Skin of body (tissue), 2 donors: ENCODE measurements around the genes IRF3, PRMT1, ATF5, SIGLEC11 and NR1H2.

GRCh38 chr19:49665207-49666334 lies at the start of gene IRF3:
IRF3 (minus strand) TSS chr19:49665857.
- RAMPAGE, long total RNA, result no peak

- RAMPAGE, long total RNA, result no peak
Observed at GRCh38 chr19:49673710-49674015, 3.4 kb upstream of the PRMT1 start.

GRCh38 chr19:49676911-49677850 lies at the start of gene PRMT1:
PRMT1 (plus strand) TSS chr19:49677271.
- RAMPAGE, long total RNA, result start-site peak on the plus strand at chr19:49677236-49677274, 920 and 35 reads in 2 replicates

- RAMPAGE, long total RNA, result no peak
Observed at GRCh38 chr19:49692087-49692581, 1.2 kb downstream of the CPT1C start.

- RAMPAGE, long total RNA, result no peak
Observed at GRCh38 chr19:49718423-49718980, 27.6 kb downstream of the CPT1C start.

DNA sequence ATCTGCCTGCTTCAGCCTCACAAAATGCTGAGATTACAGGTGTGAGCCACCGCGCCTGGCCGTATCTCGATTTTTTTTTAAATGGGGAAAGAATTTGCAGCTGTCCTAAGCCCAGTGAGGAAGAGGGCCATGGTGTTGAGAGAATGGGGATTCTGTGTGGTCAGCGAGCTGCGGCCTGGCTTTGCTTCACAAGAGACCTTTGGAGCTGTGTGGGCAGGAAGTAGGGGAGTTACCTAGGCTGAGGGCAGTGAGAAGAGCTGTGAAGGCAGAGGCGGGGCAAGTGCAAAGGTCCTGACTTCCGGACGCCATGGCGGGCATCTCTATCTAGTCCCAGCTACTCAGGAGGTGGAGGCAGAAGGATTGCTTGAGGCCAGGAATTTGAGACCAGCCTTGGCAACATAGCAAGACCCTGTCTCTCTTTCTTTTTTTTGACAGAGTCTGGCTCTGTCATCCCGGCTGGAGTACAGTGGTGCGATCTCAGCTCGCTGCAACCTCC lies 4.9 kb downstream of the AP2A1 start:
- RAMPAGE, long total RNA, result no peak

- RAMPAGE, long total RNA, result no peak
Observed at GRCh38 chr19:49826126-49827075, 8.3 kb downstream of the MED25 start.

GRCh38 chr19:49851375-49852025 lies 15.9 kb downstream of the PNKP start:
- RAMPAGE, long total RNA, result no peak

DNA sequence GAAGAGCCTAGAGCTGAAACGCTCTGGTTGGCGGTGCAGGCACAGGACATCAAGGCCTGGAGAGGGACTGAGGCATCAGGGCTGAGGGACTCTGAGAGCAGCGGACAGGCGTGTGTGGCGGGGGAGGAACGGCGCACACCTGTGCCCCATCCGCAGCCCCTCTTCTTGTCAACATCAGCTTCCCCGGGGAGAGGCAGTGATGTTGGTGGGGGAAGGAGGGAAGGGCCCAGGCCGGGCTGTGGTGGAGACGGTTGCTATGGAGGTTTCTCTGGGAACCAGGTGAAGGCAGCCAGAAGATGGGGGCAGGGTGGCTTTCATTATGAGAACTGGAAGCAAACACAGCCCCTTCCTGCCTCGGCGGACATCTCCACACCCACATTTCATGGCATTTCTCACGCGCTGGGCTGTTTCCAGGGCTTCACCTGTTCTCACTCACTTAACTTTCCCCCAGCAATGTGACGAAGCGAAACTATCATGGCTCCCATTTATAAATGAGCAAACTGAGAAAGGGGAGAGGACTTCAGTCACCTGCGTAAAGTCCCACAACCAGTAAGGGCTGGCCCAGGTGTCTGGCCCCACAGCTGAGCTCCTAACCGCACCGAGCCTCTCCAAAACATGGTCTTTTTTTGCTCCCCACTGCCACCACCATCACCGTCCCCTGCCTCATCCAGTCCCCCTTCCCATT lies 8.1 kb upstream of the ATF5 start:
- RAMPAGE, long total RNA, result no peak

GRCh38 chr19:49928567-49928997 lies 423 bp upstream of the ATF5 start:
- RAMPAGE, long total RNA, result no peak

GRCh38 chr19:49928998-49929672 lies at the start of gene ATF5:
ATF5 (plus strand) TSS chr19:49929205.
- RAMPAGE, long total RNA, result no peak

DNA sequence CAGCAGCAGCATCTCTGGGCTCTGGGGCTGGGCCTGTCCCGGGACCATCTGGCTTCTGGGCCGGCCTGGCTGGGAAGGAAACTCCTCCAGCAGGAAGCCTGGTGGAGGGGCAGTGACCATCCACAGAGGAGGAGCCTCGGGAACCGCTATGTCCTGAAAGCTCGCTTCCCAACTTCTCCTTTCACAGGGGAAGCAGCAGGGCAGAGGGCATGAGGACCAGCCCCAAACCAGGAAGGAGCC lies at the start of gene SIGLEC11:
Gene SIGLEC11 (minus strand): TSS at position 139 of the 240 bp plus-strand sequence.
- RAMPAGE, long total RNA, result no peak

- RAMPAGE, long total RNA, result no peak
Observed at GRCh38 chr19:50020602-50021092, 4.5 kb downstream of the VRK3 start.

- RAMPAGE, long total RNA, result no peak
Observed at GRCh38 chr19:50147308-50148637, 15.3 kb downstream of the IZUMO2 start.

DNA sequence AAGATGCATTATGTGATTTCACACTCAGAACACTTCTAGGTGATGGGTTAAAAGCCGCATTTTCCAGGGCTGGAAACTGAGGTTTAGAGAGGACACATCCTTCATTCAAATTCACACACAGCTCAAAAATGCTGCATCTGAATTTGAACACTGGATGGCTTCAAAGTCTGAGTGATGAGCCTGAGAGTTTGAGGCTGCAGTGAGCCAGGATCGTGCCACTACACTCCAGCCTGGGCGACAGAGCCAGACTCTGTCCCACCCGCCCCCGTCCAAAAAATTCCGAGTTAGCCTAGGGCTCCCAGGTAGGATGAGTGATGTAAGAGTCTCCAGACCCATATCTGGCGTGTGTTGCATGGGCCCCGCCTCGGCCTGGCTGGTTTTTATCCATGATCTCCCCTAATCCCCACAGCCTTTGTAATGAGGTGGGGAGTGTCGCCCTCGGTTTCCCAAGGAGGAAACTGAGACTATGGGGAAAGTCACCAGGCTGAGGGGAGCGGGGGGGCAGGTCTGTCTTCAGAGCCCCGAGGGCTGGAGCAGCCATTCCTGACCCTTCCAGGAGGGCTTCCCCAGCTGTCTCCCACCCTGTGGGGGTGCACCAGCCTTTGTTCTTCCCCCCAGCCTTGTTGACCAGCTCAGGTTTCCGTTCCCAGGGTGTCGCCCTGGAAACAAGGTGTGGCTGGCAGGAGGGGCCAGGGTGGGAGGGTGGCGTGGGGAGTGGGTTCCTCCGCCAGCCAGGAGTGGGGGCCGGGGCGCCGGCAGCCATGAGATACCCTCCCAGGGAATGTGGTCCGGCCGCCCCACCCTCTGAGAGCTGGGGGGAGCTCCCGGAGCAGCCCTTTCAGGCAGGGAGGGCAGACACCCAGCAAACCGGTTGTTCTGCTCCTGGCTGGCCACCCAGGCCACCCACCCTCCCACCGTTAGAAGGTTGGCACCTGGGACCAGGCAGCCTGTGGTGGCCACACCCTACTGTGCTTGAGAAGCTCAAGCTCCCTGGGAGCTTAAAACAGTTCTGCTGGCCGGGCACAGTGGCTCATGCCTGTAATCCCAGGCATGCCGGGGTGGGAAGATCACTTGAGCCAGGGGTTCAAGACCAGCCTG lies 11.5 kb downstream of the MYH14 start:
- RAMPAGE, long total RNA, result no peak

- RAMPAGE, long total RNA, result no peak
Observed at GRCh38 chr19:50341029-50341272, 11.8 kb upstream of the KCNC3 start.

GRCh38 chr19:50375994-50376616 lies at the start of gene NR1H2:
NR1H2 (plus strand) TSS chr19:50376457.
- RAMPAGE, long total RNA, result no peak

DNA sequence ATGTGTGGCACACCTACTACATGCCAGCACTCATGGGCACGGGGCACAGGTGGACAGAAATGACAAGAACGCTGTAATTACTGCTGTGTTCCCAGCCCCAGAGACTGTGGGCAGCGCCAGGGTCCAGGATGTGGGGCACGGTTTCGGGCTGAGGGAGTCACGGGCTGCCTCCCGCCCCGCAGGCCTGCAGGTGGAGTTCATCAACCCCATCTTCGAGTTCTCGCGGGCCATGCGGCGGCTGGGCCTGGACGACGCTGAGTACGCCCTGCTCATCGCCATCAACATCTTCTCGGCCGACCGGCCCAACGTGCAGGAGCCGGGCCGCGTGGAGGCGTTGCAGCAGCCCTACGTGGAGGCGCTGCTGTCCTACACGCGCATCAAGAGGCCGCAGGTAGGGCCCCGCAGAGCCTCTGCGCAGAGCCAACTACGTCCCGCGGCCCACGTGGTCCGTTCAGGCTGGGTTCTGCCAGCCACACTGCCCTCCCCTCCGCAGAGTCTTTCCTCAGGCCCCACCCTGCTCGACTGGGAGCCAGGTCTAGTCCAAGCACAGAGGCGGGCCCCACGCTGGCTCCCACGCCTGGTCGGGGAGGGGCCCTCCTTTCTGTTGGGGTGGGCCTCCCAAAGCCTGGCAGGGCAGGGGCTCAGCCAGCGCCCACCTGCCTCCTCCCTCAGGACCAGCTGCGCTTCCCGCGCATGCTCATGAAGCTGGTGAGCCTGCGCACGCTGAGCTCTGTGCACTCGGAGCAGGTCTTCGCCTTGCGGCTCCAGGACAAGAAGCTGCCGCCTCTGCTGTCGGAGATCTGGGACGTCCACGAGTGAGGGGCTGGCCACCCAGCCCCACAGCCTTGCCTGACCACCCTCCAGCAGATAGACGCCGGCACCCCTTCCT lies 2.1 kb upstream of the POLD1 start:
- RAMPAGE, long total RNA, result no peak

DNA sequence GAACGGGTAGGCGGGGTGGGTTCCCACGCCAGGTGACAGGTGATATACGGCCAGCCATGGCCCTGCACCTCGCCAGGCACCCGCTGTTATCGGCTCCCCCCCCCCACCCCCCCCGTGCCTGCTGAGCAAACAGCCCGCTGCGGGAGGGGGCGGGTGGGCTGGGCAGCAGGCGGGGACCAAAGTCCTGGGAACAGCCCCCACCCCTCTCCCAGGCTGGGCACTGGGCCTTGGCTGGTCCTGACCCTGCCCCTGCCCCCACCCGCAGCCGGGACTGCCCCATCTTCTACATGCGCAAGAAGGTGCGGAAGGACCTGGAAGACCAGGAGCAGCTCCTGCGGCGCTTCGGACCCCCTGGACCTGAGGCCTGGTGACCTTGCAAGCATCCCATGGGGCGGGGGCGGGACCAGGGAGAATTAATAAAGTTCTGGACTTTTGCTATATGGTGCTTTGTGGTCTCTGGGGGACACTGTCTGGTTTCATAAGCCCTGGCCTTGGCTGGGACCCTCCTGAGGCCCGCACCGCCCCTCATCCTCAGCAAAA lies 1.1 kb upstream of the SPIB start:
- RAMPAGE, long total RNA, result no peak

- RAMPAGE, long total RNA, result no peak
Observed at GRCh38 chr19:50428613-50429244, 4.0 kb upstream of the MYBPC2 start.